Airway epithelial cell (primary cell): ENCODE measurements around a stretch of chr4.

DNA sequence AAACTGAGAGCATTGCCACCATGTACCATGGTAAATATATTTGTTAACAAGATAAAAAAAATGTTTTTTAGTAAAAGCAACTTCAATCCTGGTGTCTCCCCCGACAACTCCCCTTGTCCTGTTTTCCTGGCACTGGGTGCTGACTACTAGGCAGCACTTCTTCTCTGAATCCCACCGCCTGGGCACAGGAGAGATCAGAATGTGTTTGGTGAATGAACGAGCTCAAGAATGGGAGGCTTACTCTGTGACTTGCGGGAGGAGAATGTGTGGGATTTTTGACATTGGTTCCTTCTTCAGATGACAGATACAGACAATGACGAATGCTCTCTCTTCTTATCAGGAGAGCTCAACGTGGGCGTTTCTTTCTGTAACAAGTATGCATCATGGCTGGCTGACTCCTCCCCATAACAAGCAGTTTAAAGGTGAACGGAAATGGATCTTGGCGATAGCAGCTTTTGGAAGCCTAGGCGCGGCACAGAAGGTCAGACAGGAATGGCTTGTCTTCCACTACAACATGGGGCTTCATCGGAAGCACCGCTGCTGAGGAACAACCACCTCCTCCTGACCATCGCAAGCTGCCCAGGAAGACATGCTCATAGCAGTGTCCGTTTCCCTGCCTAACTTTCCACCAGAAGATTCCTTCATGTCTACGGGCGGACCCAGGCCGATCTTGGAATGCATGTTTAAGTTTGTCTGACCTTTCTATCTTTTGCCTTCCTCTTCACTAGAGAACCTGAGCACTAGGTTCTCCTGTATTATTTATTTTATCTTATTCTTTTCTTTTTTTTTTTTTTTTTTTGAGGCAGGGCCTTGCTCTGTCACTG, 18.2 kb upstream of the ACSL1 start:
- RAMPAGE, long total RNA: no peak

DNA sequence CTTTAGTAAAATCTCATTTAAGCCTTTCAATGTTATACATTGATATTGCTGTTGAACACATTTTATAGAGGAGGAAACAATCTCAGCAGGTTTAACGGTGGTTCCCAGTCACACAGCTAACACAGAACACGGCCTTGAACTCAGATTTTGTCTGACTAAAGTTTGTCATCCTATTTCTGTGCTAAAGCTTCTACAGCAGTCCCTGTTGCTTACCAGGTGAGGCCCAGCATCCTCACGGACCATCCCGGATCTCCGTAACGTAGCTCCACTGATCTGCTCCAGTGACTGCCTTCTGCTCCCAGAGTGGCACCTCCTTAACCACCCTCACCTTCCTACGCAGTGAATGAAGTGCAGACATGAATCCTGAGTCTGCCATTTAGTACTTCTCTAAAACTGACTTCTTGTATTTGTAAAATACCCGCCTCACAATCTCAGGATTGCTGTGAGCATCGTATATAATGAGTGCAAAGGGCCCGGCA, 27.6 kb upstream of the ACSL1 start:
- RAMPAGE, long total RNA: no peak

- RAMPAGE, long total RNA: no peak
Observed at GRCh38 chr4:185004450-185005025, 13.8 kb upstream of the HELT start.

- RAMPAGE, long total RNA: no peak
Observed at GRCh38 chr4:185019936-185020249, 1.6 kb downstream of the HELT start.

DNA sequence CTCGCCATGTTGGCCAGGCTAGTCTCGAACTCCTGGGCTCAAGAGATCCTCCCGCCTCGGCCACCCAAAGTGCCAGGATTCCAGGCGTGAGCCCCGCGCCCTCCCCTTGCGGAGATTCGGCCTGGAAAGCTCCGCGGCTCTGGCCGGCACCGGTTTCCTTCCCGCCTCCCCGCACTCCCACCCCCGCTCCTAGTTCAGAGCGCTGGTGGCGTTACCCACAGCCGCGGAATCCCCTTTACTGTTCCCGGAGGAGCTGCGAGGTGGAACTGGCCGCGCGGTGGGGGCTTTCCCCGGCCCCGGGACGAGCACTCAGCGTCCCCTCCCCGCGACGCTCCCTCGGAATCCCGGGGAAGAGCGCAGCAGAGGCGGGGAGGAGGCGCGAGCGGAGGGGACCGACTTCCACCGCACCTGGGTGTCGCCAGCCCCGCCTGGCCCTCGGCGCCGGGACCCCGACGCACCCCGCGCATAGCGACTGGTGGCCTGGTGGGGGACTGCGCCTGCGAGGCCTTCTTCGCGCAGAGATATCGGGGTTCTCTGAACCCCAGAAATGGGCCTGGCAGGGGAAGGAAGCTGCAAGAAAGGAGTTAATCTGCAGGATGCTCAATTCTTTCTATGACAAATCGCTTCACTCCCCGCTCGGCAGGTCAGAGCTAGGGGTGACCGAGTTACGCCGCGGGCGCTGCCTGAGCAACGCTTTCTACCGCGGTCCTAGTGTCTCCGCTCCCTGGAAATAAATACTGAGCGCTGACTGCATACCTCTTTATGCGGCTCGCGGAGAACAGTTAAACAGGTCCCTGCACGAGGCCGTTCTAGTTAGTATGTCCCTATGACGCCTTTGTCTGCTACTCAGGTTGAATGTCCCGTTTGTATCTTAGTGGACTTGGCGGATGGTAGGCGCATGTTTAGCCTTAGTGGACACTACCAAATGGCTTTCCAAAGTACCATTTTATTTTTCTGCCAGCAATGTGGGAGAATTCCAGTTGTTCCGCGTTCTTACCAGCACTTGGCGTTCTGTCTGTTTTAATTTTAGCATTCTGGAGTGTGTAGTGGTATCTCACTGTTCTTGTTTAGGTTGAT, 14.5 kb upstream of the SLC25A4 start:
- RAMPAGE, long total RNA: no peak

GRCh38 chr4:185148625-185148877, 5.5 kb downstream of the SLC25A4 start:
- RAMPAGE, long total RNA: no peak

DNA sequence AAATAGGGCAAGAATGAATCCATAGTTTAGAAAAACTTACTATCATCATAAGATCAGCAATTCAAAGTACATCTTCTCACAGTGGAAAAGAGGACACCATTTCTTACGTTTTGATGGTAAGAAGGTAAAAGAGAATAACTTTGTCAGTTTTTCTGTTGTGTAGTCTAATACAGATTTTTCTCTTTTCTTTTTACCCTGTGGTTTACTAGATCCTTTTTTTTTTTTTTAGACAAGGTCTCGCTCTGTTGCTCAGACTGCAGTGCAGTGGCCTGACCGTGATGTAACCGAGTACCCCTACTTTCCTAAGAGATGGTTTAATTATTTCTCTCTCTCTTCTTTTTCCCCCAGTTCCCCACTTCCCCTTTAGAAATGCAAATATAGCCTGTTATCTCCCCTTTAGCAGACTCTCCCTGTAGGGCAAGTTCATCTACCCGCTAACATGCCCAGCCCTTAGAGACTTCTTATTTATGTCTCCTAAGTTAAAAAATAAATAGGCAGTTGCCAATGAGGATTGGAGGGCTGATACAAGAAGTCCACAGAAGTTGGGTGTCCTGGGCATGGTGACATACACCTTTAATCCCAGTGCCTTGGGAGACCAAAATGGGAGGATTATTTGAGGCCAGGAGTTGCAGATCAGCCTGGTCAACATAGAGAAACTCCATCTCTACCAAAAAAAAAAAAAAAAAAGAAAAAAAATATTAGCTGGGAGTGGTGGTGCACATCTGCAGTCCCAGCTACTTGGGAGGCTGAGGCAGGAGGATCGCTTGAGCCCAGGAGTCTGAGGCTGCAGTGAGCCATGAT, 4.5 kb downstream of the SNX25 start:
- RAMPAGE, long total RNA: no peak

DNA sequence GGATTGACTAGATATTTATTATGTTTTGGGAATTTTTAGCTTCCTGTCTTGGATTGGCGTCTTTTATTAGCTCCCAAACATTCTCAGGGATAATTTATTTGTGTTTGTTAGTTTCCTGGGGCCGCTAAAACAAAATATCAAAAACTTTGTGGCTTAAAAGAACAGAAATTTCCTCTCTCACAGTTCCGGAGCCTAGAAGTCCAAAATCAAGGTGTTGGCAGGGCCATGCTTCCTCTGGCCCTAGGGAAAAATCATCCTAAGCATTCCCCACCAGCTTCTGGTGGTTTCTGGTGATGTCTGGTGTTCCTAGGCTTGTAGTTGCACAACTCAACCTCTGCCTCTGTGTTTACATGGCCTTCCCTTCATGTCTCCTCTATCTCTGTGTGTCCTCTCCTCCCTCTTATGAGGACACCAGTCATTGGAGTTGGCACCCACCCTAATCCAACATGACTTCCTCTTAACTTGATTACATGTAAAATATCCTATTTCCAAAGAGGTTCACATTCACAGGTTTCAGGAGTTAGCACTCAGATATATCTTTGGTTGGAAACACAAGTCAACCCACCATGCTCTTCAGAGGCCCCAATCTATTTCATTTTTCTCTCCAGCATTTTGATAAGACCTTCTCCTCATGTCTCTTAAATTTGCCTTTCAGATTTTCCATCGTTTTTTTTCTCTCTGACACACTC, 15.4 kb downstream of the LRP2BP start:
- RAMPAGE, long total RNA: no peak

GRCh38 chr4:185591551-185591972, 56.3 kb upstream of the PDLIM3 start:
- RAMPAGE, long total RNA: no peak

DNA sequence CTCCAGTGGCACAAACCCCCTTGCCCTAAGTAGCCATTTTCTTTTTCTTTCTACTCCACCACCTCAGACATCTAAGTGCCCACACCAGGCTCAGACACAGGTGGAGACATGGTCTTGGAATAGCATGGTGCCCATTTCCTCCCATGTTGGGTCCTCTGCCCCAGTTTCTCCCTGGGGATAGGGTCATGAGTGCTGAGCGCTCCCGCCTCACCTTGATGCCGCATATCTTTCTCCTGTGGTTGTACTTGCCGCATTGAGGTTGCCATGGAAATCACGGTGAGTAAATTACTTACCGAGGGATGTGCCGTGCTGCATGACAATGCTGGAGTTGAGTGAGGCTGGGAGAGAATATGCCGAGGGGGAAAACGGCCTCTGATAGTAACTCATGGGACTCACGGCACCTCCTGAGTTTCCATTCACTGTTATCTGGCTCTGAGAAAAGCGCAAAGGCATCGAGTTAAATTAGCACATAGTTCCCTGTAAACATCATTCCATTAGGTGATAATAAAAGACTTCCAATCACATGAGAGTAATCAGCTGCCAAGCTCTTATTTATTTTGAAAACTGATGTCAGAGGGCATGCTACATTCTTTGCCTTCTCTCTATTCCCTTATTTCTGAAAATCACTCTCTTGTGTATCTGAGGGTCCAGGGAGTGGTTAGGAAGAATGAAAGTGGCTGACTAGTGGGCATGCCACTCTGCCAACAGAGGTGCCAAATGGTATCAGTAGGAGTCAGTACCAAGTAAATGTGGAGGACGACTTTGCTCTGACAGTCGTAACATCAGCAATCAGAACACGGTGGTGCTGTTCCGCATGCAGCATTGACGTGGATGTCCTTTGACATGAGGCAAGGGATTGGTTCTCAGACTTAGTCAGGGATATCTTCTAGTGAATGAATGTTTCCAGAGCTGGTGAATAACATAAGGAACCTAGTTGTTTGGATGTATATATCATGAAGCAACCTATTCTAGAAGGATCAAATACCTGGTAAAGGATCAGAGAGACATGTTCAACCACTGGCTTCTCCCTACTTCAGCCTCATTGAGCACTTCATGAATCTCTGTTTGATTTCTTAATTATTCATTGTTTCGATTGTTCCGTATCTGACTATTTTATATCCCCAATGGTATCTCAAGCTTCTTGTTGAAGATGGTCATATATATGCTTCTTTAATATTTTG, 126.9 kb upstream of the PDLIM3 start:
- RAMPAGE, long total RNA: no peak

- RAMPAGE, long total RNA: no peak
Observed at GRCh38 chr4:185712942-185713738, 98.9 kb downstream of the SORBS2 start.

GRCh38 chr4:185743435-185744344, 68.3 kb downstream of the SORBS2 start:
- RAMPAGE, long total RNA: no peak

DNA sequence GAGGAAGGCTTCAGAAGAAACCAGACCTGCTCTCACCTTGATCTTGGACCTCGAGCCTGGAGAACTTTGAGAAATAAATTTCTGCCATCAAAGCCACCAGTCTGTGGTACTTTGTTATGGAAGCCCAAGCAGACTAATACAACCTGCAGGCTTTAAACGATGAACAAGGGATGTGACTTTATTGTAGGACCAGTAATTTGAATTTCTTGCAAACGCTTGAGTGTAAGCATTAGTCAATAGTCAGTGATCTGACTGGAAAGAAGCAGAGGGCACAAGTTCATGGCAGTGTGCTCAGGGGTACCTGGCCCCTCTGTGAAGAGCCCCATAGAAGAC, 64.8 kb downstream of the SORBS2 start:
- RAMPAGE, long total RNA: no peak

DNA sequence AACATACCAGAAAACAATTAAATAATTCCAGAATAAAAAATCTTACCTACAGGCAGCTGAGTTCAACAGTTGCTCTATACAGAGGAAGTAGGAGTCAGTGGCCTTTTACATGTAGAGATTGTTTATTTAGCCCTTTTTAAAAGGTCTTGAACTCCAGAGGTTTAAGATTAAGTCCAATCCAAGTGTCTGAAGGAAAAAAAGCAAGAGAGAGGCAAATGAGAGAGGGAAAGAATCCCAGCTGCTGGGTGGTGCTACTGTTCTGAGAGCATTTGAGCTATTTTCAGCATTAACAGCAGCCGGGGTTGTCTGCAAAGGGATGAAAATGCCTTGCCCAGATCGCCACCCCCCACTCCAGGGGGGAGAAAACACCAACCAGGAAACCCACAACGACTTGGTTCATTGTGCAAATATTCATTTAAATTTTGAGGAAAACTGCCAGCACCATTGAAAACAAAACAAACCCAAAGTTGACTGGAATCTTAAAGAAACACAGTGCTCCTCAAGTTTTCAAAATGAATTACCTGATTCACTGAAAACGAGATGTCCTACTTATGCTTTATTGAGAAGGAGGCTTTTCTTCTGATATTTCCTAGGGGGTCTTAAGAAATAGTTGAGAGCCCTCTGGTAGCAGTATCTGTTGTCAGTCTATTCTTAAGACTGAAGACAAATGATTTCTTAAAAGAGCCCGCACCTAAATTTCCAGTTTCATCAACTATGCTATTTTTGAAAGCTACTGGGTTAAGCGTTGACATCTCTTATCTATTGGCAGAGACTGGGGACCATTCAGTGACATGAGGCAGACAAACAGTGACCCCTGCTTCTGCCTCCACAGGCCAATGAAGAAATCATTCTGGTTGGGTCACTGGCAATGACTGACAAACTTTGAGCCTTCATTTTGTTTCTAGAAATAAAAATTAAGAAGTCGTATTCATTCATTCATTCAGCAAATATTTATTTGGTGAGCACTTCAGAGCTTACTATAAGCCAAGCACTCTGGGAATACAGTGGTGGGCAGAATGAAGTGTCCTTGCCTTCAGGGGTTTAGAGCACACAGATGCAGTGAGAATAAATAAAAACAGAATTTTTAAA, 36.5 kb downstream of the SORBS2 start:
- RAMPAGE, long total RNA: no peak

DNA sequence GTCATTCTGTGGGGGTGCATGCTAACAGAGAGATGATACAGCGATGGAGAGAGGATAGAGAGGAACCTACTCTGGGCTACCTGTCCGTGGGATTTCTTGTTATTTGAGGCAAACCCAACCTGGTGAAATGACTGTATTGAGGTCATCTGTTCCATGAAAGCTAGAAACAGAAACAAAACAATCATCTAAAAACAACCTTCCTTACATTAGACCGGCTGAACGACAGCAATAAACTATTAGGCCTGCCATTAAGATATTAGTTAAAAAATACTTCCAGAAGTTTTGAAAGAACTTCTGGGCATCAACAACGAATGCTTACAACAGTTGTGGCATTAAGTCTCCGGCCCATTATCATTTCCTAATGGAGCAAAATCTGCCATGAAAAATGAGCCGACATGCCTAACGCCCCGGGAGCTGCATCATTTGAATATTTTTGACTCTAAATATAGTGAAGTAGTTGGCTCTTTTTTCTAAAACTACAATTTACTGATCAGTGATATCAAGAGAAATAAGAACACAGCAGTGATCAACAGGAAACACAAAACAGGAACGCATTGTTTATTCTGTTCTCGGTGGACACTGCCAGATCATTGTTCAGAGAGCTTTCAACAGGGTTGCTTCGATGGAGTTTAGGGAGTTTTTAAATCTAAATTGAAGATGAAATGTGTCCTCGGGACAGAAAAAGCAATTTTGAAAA, 27.4 kb downstream of the SORBS2 start:
- RAMPAGE, long total RNA: no peak

- RAMPAGE, long total RNA: no peak
Observed at GRCh38 chr4:185800211-185801161, 11.5 kb downstream of the SORBS2 start.

GRCh38 chr4:185816873-185817928, 5.2 kb upstream of the SORBS2 start:
- RAMPAGE, long total RNA: no peak

DNA sequence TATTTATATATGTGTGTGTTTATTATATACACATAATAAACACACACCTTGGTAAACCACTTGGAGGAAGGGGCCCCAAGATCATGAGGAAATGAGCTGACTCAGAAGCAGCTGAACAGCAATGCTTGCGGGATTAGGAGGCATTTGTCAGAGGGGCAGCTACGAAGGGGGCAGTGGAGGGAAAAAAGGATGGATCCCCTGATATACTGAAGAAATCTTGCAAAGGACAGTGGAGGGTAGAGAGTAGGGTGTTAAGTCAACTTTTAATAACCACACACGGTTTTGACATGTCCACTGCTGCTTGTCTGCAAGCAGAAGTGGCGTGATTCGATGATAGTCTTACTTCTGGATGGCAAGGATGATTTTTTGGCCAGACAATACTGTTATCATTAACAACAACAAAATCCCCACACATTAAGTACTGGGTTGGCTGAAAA, 120.1 kb upstream of the SORBS2 start:
- RAMPAGE, long total RNA: no peak

DNA sequence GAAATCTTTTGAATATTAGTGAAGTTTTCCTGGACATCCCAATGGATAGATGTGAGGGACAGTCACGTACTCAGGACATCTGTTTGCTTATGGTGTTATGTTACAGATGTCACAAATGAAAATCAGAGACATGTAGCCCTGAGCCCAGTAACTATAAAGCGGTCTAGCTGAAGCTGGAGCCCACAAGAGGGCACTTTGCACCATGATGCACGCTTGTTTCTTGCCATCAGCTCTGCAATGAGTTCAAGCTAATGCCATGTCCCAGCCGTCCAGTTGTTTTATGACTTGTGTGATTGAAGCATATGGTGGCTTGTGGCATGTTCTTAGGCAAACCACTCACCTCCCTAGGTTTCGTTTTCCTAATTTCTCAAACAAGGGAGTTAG, 947 bp upstream of the TLR3 start:
- RAMPAGE, long total RNA: no peak

DNA sequence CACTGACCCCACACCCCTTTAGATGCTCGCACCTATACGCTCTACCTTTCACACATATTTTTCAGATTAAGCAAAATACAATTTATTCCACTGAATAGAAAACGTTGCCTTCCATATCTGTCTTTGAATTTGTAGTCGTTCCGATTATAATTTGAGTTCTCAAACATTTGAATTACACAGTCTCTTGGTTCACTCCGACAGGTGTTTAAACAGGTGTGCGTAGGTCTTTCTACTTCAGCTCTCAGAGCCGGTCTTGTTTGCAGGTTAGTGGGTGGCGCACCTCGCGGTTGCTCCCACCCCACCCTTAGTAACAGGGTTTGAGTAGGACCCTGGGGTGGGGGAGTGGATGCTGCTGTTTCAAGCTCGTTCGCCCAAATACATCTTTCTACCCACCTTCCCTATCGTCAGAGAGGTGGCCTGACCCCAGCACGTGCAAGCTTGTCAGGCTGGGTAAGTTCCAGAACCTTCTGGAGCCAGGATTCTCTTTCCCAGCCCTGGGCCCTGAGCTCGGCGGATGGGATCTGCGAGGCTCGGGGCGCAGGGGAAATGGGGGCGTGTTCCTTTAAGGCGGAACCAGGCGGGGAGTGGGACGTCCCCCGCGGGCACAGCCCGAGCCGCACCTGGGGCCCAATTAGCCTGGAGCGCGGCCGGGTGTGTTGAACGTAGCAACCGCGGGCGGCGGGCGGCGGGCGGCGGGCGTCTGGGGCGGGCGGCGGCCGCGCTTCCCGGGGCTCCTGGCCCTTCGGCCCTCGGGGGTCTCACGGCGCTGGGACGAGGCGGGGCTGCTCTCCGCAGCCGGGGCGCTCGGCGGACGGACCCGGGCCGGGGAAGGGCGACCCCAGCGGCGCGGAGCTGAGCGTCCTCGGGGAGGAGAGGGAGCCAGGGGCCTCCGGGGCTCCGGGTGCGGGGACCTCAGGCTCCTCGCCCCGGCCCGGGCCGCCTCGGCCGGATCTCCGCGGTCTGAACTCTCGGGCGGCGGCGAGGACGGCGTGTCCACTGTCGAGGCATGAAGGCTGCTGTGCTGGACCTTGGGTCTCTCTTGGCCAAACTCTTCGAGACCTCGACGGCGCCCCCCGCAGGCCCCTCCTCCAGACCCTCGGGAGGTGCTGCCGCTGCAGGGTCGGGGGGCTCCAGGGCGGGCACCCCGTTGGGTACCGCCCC, 35.5 kb downstream of the TLR3 start:
- RAMPAGE, long total RNA: no peak